T-cell (primary cell): ENCODE results near the genes GNL3 and RFT1.

DNA sequence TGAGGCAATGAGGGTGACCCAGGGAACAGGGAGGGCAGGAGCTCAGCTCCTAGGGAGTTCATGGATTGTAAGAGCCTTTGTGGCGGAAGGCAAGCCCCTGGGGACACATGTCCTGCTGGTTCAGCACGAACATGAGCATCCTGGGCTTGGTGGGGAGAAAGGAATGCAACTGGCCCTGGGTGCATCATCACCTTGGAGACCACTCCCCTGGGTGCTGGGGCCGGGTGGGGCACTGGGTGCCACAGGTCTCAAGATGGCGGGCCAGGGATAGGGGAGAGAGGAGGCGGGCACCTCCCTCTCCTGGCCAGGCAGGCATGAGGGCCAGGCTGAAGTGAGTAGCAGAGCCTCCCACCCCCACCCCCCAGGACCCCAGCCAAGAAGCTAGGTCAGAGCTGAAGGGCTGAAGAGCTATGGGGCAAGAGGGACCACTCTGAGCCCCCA, 782 bp downstream of the PCBP4 start:
- PRO-cap, 7 experiments = no peak in any of the 7 experiments

DNA sequence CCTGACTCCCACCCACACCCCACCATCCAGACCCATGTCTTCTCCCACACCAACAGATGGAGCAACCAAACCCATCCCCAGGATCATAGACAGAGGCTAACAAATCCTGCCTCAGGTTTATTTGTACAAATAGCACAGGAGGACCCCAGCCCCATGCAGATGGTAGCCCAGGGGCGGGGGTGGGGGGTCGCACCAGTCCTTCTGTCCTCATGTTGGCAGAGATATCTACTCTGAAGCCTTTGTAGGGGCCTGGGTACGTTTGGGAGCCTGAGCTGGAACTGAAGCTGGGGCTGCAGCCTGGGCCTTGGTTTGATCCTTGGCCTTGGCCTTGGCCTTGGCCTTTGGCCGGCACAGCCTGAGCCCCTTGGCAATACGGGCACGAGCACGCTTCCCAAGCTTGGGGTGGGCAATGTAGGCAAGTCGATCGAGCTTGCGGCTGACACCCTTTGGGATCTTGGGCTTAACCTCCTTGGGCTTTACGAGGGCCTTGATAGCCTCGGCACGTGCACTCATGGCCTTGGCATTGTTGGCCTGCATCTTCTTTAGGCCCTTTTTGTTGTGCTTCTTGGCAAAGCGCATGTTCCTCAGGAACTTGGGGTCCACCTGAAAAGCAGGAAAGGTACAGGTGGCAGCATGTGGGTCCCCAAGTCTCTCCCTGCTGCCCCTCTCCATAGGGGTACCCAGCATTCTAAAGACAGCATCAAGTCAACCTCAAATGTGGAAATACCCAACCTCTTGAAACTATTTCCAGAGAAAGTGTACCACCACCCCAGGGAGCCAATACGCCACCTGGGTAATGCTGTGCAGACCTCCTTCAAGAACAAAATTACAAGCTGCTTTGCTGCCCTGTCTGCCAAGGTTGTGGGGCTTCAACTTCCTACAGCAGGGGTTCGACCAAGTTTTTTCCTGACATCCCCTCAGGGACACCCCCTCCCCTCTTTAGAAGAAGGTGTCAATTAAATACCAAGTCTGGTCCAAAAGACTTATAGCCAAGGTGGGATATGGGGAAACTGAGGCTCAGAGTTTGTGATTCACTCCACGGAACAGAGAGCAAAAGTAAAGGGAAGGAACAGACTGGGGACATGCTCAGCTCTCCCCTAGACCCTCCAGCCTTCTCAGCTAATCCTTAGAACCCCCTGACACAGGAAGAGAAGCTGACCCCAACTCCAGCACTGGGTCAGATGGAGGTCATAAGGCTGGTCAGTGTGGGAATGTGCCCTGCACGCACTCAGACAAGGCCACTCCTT, 1.7 kb downstream of the RPL29 start:
- PRO-cap, 7 experiments = no peak in any of the 7 experiments

GRCh38 chr3:52021809-52022308, 26.2 kb upstream of the RPL29 start:
- PRO-cap, 7 experiments = no peak in any of the 7 experiments

DNA sequence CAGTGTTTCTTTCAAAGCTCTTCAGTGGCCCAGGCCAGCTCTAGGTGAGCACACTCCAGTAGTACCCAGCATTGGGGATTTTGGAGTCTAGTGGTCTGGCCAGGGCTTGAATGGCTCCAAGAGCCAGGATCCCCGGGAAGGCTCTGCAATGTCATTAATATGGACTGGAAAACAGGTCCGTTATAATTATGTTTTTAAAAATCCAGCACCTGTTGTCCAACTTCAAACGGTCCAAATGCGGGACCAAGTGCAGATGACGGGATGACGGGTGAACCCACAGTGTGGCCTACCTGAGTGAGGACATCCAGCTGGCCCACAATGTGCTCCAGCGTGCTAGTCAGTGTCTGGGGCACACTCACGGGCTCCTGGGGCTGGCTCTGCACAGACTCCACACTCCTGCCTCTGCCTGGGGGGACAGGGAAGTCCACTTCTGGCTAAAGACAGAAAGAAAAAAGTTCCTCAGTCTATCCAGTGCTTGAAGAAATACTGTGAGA, 40.0 kb upstream of the DUSP7 start:
- PRO-cap, 7 experiments = no peak in any of the 7 experiments

- PRO-cap, 7 experiments = no peak in any of the 7 experiments
Measured at GRCh38 chr3:52176711-52177413, 21.1 kb upstream of the ALAS1 start.

- PRO-cap, 7 experiments = no peak in any of the 7 experiments
Measured at GRCh38 chr3:52198929-52199792, 1.2 kb downstream of the ALAS1 start.

- PRO-cap, 7 experiments = no peak in any of the 7 experiments
Measured at GRCh38 chr3:52234392-52234795, 4.6 kb downstream of the TWF2 start.

DNA sequence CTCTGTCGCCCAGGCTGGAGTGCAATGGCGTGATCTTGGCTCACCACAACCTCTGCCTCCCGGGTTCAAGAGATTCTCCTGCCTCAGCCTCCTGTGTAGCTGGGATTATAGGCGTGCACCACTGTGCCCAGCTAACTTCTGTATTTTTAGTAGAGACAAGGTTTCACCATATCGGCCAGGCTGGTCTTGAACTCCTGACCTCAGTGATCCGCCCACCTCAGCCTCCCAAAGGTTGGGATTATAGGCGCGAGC, 8.4 kb downstream of the WDR82 start:
- PRO-cap, 7 experiments = no peak in any of the 7 experiments

DNA sequence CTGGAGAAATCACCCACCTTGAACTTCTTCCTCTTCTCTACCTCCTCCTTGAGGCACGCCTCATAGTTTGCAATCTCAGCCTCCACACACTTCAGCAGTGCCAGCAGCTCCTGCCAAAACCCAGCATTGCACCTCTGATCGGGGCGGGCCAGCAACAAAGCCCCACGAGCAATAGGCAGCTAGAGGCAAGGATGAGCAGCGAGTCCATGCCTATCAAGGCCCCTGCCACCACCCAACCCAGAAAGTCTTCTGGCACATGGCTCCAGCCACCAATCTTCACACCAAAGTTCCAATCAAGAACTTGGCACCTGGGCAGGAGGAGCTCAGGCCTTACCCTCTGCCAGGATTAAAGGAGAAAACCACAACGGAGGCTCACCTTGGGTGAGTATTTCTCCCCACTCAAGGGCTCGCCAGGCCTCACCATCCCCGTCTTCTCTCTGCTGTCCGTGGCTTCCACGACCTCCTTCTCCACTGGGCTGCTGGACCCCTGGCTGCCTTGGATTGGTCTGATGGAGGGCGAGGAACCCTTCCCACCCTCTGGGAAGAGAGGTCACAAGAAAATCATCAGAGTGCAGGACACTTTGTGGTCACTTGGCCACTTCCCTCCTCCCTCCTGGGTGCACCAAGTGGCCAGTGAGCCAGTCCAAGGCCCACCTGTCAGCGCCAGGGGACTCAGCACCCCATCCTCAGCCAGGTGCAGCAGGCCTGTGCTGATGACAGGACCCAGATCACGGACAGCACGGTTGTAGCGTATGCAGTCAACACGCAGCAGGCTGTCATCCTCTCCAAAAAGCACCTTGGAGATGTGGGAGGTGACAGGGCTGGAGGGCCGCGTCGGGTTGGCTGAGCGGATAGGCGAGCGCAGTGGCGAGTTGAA, 6.8 kb downstream of the BAP1 start:
- PRO-cap, 7 experiments = peak in 1 of 7 experiments; most common plus-strand start position 798 of the sequence (in 1); most common minus-strand start position 742 of the sequence (in 1)

GRCh38 chr3:52434475-52435654, 10.0 kb downstream of the SEMA3G start:
- PRO-cap, 7 experiments = no peak in any of the 7 experiments

DNA sequence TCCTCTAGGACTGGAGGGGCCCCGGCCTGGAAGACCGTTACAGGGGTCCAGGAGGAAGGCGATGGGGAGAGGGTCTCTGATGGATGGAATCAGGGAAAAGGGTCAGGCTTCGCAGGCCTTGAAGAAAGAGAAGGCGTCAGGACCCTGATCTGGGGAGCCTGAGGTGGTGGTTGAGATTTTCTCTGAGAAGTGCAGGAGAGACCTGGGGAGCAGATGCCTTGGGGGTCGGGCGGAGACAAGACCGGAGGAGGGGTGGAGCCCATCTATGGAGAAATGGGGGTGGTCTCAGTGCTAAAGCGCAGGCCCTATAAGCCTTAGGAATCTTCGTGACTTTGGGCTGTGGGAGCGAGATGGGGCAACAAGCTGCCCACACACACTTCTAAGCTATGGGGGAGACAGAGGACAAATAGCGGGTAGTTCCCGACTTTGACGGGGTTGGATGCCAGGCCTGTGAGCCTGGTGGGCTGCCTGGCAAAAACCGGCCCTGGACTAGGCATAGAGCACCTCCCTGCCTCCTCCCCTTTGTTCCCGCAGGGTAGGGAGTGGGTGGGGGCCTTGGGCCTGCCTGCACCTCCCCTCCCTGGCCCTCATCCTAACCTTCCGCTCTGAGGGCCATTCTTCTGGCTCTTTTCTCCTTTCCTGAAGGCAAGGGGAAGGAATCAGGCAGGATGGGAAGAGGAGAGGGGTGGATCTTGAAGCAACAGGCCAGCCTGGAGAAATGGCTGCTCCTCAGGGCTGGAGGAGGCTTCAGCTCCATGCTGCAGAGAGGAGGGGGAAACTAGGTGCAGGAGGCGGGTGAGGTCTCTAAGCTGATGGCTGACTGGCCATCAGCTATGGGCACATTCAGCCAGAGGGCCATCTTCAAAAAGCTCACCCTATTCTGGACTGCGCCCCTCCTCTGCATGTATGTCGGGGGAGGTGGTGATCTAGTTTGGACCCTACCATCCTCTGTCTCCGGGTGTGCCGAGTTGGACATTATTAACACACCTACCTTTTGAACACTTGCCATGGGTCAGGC, 960 bp downstream of the NISCH start:
- PRO-cap, 7 experiments = no peak in any of the 7 experiments

DNA sequence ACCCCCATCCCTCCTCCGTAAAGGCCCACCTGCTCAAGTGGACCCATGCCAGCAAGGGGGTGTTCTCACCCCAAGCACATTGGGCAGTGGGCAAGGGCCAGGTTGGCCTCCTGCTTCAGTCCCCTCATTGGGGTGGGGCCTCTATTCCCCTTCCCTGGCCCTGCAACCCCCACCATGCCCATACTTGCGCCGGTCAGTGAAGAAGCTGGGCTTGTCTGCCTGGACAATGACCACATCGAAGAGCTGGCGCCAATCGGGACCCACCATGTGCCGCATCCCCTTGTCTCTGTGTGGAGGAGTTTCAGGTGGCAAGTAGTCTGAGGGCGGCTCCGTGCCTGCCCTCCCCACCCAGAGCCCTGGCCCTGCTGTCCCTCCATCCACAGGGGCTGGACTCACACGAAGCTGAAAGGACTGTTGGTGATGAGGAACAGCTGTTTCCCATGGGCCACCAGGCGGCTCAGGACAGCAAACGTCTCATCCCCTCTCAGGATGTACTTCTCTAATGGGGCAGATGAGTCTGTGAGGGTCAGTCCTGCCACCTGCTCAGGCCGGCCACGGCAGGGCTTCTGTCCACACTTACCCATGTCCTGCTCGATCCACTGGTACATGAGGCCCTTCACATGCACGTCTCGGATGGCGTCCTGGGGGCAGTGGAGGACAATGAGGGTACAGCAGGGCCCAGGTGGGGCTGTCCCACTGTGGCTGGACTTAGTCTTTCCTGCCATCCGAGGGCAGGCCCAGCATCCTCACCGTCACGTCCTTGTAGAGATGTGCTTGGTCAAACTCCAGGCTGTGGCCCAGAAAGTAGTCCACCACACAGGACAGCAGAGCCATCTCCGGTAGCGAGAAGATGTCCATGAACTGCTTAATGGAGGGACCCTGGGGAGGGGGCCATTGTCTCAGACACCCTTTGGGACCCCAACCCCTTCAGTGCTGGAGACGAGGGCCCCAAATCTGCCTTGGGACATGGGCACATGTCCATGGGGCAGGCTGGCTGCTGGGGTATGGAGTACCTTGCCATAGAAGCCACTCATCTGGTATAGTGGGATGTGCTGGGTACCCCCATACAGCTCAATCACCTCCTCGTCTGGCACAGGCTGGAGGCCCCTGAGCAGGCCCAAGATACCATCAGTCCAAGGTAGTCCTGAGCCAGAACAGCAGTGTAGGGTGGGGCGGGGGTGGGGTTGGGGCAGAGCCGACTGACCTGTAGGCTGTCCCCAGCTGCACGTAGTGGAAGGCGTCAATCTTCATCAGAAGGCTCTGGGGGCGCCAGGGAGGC, 5.8 kb downstream of the NT5DC2 start:
- PRO-cap, 7 experiments = no peak in any of the 7 experiments

DNA sequence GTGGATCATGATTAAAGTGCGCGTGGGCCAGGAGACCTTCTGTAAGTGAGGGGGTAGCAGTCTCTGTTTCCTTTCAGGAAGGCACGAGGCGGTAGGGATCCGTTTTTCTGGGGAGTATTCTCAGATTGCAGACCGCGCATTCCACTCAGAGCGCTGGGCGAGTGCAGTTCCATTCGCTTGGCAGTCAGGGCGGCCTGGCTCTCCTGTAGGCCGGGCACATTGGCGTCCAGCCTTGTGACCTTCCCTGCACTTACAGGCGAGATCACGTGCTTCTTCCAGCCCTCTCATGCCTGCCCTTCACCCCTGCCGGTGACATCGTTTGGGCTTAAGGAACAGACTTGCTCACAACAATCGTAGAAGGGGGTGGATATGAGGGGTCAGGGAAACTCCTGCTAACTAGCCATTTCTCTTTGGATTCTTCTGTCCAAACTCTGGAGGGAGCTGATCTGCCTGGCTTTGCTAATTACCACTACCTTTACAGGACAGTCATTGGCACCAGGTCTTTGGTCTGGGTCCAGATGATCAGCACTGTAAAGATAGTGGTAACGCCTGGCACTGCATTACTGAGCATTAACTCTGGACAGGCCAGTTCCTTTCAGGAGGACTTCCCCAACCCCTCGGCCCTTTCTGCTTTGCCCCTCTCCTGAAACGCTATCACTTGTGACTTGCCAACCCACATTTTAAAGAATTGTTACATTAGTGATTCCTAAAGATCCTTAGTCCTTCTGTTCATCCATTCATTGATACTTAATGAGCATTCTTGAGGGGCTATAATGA, 649 bp downstream of the UQCC5 start:
- PRO-cap, 7 experiments = peak in 1 of 7 experiments; most common plus-strand start position 354 of the sequence (in 1)

DNA sequence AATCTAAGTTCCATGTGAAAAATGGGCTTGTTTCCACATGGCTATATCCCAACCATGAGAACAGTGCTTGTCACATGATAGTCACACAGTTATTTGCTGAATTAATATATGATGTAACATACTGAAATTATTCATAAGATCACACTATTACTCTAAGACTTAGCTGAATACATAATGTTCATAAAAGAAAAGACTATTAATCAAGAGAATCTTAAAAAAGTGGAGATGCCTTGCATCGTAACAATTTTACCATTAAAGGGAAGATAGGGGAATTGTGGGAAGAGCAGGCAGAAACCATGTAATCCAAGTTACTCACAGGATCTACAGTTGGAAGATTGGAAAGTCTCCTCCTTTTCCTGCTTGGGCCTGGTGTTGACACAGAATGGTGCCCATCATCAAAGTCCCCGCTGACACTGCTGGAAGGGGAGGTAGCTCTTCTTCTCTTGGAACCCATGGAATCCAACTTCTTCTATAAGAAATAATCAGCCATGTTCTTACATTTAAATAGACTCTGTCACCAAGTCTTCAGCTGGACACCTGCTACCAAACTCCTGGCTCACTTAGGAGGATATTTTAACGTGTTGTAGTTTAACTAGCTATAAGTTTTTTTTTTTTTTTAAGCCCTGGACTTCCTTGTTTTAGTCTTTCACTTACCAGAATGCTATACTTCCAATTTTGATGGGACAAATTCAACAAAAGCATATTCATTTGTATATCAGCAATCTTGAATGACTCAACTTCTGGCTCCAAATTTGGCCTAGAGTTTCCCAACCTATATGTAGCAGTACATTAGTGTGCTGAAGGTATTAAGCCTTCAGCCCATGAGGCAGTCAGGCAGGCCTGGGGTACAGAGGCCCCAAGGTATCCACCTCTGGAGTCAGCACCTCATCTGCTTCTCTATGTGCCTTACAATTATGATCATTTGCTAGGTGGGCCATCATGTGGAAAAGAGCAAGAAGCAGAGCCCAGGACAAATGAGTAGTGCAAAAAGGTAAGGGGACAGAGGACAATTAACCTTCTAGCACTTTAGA, 6.3 kb upstream of the GNL3 start:
- PRO-cap, 7 experiments = no peak in any of the 7 experiments

DNA sequence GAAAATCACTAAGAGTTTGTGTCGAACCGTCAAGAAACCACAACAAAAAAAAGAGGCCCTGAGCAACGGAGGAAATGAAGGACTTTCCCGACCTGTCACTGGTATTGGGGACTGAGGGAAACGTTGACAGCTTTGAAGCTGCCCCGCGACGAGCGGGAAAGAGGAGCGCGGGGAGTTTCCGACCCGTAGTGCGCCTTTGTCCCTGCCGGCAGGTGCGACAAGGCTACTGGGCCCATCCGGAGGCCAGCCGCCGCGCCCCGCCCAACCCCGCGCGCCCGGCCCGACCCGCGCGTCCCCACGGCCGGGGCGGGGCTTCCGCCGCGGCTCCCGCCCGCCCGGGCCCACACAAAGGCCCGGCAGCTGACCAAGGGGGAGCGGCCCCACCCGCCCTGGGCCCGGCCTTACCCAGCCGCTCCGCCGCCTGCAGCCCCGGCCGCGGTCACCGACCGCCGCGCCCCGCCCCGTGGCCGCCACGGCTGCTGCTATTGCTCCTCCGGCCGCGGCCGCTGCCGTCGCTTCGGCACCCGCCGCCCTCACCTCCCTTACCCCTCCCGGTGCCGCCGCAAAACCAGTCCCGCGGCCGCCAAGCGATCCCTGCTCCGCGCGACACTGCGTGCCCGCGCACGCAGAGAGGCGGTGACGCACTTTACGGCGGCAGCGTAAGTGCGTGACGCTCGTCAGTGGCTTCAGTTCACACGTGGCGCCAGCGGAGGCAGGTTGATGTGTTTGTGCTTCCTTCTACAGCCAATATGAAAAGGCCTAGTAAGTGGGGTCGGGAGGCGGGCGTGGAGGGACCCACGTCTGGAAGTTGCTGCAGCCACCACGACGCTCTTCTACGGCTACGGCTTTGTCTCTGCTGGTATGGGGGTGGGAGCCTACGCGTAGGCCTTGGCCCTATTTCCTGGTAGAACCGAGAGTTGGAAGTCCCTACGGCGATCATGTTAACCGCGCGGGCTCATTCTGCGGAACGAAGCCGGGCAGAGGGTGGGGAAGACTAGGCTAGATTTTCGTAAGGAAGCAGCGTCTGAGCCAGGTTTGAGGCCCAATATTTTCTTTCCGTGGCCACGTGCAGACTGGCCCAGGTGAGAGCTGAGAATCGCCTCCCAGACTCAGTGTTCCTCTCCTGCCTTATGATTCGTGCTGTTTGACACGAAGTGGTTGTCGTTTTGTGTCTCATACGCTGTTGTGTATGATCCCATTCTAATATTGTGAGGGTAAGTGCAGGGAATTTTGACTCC, at the start of gene GNL3:
GNL3 (plus strand) TSS at position 689 of the 1,238 bp plus-strand sequence.
- PRO-cap, 7 experiments = peak in 7 of 7 experiments; most common plus-strand start position 689 of the sequence (in 7); most common minus-strand start position 539 of the sequence (in 7)

- PRO-cap, 7 experiments = no peak in any of the 7 experiments
Measured at GRCh38 chr3:52811549-52812210, 17.1 kb downstream of the ITIH3 start.

DNA sequence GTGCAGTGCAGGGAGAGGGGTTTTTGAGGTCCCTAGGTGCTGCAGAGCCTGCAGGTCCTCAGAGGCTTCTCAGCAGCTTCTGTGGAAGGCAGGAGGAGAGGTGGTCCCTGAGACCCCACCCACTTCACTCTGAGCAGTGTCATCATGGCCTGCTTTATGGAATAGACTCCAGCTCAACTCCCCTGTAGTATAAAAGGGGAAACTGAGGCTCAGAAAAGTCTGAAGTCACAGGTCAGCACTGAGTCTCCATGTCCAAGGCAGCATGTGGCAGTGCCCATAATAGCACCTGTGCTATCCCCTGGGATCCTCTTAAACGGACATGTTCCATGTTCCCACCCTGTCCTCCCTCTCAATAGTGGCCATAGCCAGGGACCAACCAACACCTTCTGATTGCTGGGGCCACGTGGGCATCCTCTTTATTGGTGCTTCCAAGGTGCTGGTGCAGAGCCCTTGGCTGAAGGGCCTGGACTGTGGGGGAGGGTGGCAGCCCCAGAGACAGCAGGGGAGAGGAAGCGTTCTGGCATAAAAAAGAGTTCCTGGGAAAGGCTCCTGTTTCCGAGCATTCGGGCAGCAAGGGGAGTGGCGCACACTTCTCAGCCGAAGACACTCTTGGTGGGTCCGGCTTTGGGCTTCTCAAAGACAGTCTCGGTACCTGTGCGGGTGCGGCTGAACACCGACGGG, 1.9 kb downstream of the MUSTN1 start:
- PRO-cap, 7 experiments = no peak in any of the 7 experiments

DNA sequence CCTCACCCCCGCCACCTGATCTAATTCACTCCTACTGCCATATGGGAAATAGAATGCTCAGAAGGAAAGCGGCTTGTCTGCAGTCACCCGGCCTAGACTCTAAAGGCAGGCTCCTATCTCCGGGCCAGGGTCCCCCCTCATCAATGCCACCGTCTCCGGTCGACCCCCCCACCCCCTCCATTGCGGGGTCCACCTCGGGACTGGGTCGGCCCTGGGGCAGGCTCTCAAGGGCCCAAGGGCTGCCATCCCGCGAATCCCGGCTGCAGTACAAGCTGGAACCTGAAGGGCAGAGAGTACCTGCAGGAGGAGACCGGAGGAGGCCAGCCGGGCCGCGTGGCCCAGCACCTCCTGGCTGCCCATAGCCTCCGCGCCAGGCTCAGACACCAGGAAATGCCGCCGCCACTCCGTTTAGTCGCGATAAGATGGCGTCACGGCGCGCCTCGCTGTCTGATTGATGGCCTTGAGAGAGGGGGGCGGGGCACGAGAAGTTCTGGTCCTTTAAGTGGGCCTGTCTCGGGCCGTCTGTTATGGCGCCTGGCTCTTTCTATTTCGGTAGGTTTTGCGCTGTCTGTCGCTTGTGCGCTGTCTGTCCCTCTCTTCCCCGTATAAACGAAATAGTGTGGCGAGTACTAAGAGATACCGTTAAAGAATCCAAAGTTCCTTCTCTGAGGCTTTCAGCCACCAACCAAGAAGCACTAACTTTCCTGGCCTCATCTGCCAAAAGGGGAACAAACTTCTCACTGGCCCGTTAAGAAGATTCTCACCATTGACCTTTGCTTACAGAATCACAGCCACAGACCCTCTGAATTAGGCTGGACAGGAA, at the start of gene RFT1:
RFT1 (minus strand) TSS at position 395 of the 823 bp plus-strand sequence.
- PRO-cap, 7 experiments = peak in 7 of 7 experiments; most common plus-strand start position 528 of the sequence (in 6); most common minus-strand start position 391 of the sequence (in 5)

DNA sequence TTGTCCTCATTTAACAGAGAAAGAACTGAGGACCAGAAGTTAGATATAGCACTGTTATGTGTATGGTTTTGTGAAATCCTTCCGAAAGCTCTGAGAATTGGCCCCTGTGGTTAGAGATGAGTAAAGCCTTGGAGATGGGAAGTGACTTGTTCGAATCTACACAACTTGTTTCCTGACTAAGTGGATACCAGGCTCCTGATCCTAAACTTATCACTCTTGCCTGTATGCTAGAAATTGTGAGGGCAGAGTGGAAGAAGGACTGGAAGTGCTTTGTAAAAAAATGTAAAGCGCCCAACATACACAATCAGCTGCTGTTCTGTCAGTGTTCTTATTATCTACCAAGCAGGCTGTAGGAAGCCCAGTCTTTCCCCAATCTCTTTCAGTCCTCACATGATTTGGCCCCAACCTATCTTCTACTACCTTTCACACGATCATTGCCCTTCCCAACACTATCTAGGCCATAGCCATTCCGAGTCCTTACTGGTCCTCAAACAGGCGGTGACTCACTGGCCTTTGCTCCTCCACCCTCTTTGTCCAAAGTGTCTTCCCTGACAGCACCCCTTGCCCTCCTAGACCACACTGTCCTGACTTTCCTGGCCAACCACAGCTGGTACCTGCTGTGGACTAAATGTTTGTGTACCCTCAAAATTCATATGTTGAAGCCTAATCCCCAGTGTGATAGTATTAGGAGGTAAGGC, 778 bp upstream of the RFT1 start:
- PRO-cap, 7 experiments = no peak in any of the 7 experiments

DNA sequence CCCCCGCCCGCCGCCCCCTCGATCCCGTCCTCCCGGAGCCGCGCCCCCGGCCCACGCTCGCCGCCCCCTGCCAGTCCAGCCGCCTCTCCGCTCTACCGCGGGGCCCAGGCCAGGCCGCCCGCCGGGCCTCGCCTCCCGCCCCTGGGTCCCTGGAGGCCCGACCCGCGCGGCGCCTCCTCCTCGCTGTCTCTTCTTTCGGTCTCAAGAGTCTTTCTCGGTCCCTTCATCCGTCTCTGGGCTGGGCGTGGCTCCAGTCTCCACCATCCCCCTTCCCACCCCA, 804 bp downstream of the PRKCD start:
- PRO-cap, 7 experiments = peak in 6 of 7 experiments; most common plus-strand start position 210 of the sequence (in 1); most common minus-strand start position 197 of the sequence (in 5)